Upper lobe of left lung (tissue), 5 donors: ENCODE measurements around the genes VEGFB, RASGRP2 and MEN1.

GRCh38 chr11:64223201-64224219, 2.5 kb downstream of the TRPT1 start:
- PRO-cap, 2 experiments, result no peak in any of the 2 experiments
- RAMPAGE, long total RNA, 4 experiments, result no peak in any of the 4 experiments

DNA sequence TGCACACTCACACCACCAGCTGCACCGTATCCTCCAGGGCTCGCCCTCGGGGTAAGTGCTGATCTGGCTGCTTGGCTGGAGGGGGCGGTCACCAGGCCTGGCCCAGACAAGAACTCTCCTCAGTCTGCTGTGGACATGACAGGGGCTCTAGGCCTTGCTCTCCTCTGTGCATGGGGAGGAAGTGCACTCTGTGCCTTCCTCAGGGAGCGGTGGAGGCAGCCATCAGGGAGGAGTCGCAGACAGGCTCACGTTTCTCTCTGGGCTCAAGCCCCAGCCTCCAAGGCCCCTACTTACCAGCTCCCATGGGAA, 827 bp downstream of the TRPT1 start:
- PRO-cap, 2 experiments, result no peak in any of the 2 experiments
- RAMPAGE, long total RNA, 4 experiments, result no peak in any of the 4 experiments

- PRO-cap, 2 experiments, result peak in 2 of 2 experiments; most common plus-strand start chr11:64234506 (in 1); most common minus-strand start chr11:64234328 (in 1)
- RAMPAGE, long total RNA, 4 experiments, result no peak in any of the 4 experiments
Measured at GRCh38 chr11:64234144-64234752, at the start of gene VEGFB. TSS of gene VEGFB (plus strand) at chr11:64234584.

DNA sequence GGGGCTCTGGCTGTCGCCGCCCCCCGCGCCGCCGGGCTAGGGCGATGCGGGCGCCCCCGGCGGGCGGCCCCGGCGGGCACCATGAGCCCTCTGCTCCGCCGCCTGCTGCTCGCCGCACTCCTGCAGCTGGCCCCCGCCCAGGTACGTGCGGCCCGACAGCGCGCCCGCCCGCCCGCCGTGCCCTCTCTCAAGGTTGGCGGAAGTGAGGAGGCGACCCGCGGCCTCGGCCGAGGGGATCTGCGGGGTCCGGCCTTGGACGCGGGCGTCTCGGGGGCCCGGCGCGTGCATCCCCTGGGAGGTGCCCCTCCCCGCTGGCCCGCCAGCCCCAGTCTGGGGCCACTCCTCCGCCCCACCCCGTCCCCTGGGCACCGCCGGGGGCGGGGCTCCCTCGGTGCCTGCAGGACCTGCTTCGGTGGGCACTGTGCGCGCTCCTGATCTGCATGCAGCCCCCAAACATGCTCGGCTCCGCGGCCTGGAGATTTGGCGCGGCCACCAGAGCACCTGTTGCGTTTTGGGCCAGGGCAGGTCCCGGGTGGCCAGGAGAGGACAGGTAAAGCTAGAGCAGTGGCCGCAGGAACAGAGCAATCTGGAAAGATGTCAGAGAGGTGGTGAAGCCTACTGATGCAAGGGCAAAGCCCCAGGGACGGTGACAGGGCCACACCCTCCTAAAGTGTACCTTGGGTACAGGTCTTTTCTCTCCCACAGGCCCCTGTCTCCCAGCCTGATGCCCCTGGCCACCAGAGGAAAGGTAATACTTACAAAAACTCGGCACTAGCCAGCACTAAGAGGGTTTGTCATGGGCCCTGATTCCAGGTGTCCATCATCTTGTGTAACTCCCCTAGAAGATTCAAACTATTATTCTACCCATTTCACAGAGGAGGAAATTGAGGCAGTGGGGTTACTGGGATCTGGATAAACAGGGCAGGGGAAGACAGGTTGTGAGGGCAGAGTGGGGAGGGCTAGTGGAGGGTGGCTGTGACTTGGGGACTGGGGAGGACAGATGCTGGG, 673 bp downstream of the VEGFB start:
- PRO-cap, 2 experiments, result peak in 2 of 2 experiments; most common minus-strand start position 332 of the sequence (in 2)
- RAMPAGE, long total RNA, 4 experiments, result no peak in any of the 4 experiments

- PRO-cap, 2 experiments, result peak in 1 of 2 experiments; most common plus-strand start chr11:64240325 (in 1); most common minus-strand start chr11:64240214 (in 1)
- RAMPAGE, long total RNA, 4 experiments, result no peak in any of the 4 experiments
Measured at GRCh38 chr11:64240136-64240804, 625 bp upstream of the ENSG00000286264 start.

DNA sequence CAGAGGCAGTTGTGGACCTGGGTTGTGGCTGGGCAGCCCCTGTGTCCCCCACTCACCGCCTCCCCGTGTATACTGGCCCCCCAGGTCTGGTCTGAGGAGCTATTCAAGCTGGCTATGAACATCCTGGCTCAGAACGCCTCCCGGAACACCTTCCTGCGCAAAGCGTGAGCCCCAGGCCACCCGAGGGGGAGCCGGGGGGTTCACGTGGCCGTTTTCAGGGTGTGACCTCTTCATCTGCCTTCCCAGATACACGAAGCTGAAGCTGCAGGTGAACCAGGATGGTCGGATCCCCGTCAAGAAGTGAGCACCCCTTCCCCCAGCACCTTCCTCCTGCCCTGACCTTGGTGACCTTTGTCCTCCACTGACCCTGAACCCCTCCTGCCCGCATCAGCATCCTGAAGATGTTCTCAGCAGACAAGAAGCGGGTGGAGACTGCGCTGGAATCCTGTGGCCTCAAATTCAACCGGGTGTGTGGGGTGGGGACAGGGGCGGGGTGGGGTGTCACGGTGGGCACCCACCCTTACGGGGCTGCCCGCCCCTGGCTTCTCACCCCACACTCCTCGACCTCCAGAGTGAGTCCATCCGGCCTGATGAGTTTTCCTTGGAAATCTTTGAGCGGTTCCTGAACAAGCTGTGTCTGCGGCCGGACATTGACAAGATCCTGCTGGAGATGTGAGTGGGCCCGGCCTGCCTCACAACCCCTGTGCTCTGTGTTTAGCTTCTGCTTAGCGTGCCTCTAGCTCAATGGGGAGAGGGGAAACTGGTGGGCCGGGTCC, 4.0 kb downstream of the PLCB3 start:
- PRO-cap, 2 experiments, result no peak in any of the 2 experiments
- RAMPAGE, long total RNA, 4 experiments, result no peak in any of the 4 experiments

GRCh38 chr11:64265042-64265630, 13.8 kb downstream of the PLCB3 start:
- PRO-cap, 2 experiments, result no peak in any of the 2 experiments
- RAMPAGE, long total RNA, 4 experiments, result start-site peak on the plus strand in 1 of 4 experiments, at chr11:64265411-64265552 at its widest, 19 reads per replicate

GRCh38 chr11:64271310-64271966, 13.0 kb downstream of the BAD start:
- PRO-cap, 2 experiments, result peak in 2 of 2 experiments; most common plus-strand start chr11:64271463 (in 1)
- RAMPAGE, long total RNA, 4 experiments, result start-site peak on the plus strand in 1 of 4 experiments, at chr11:64271663-64271685 at its widest, 12 reads per replicate

DNA sequence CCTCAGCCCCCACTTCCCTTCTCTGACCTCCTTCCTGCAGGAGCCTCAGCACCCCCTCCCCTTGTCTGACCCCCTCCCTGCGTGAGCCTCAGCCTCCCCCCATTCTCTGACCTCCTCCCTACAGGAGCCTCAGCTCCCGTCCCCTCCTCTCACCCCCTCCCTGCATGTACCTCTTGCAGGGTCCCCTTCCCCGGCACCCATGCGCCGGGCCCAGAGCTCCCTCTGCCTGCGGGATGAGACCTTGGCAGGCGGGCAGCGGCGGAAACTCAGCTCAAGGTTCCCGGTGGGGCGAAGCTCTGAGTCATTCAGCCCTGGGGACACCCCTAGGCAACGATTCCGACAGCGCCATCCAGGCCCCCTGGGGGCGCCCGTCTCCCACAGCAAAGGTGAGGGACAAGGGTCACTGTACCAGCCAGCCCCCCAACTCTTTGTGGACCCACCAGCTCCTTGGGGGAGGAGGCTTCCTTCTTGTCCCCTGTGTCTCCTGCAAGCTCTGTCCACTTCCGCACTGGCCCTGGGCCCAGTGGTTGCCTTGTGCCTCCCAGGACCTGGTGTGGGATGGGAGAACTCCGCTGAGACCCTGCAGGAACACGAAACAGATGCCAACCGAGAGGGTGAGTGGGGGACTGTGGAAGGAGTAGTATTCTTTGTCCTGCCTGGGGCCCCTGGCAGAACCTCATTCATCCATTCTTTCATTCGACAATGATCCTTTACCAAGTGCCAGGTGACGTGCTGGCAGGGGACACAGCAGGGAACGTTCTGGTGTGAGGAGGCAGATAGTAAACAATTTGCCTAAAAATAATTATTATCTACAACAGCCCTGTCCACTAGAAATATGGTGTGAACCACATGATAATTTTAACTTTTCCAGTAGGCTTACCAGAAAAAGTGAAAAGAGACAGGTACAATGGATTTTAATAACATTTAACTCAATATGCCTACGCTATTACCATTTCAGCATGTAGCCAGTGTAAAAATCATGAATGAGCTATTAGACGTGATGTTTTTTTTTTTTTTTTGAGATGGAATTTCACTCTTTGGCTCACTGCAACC, 3.6 kb upstream of the RPS6KA4 start:
- PRO-cap, 2 experiments, result peak in 1 of 2 experiments; most common plus-strand start position 301 of the sequence (in 1)
- RAMPAGE, long total RNA, 4 experiments, result no peak in any of the 4 experiments

- PRO-cap, 2 experiments, result no peak in any of the 2 experiments
- RAMPAGE, long total RNA, 4 experiments, result no peak in any of the 4 experiments
Measured at GRCh38 chr11:64356957-64357508, 1.9 kb upstream of the RPS6KA4 start.

- PRO-cap, 2 experiments, result no peak in any of the 2 experiments
- RAMPAGE, long total RNA, 4 experiments, result no peak in any of the 4 experiments
Measured at GRCh38 chr11:64385213-64386258, 26.6 kb downstream of the RPS6KA4 start.

DNA sequence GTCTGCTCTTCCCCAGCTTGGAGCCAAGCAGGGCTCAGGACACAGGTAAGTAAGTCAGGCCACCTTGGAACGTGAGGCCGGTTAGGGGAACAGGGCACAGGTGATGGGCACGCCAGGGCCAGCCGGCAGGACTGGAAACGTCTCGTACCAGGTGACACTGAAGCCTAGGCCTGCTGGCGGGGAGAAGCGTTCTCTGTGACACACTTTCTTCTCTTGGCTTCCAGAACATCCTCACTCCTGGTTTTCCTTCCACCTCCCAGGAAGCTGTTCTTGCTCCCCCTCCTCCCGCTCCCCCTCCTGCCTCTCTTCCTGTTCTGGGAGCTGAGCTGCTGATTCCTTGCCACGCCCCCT, 4.0 kb downstream of the SLC22A11 start:
- PRO-cap, 2 experiments, result no peak in any of the 2 experiments
- RAMPAGE, long total RNA, 4 experiments, result no peak in any of the 4 experiments

GRCh38 chr11:64608462-64608960, 17.5 kb downstream of the SLC22A12 start:
- PRO-cap, 2 experiments, result no peak in any of the 2 experiments
- RAMPAGE, long total RNA, 4 experiments, result no peak in any of the 4 experiments

GRCh38 chr11:64619726-64620275, 28.8 kb downstream of the SLC22A12 start:
- PRO-cap, 2 experiments, result no peak in any of the 2 experiments
- RAMPAGE, long total RNA, 4 experiments, result no peak in any of the 4 experiments

DNA sequence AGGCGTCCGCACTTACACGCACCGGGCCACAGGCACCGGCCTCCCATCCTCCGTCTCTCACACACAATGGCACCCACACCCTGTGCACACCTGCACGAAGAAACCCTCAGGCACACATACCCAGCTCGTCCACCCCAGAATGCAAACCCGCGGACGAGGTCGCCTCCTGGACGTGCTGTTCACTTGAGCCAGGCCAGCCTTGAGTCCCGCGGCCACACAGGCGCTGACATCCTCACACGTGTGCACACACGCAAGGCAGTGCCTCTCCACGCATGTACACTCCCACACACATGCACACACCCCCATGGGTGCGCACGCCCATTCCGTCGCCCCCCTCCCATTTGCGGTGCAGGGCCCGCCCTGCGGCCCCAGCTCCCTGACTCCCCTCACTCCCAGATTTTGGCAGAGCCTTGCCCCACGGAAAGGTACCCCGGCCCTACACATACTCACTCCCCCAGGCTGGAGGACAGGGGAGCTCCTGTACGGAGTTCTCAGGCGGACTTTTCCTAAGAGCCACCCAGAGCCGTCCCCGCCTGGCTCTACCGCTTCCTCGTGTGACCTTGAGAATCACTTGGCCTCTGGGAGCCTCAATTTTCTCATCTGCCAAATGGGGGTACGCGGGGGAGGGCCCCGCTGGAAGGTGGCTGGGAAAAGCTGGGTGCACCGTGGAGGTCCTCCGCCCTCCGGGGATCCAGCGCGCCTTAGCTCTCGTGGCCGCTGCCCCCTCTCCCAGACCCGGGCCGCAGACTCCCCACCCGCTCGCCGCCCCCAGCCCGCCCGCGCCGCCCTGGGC, at the start of gene RASGRP2:
Gene RASGRP2 (minus strand): TSS at position 260 of the 793 bp plus-strand sequence.
- PRO-cap, 2 experiments, result peak in 1 of 2 experiments; most common plus-strand start position 340 of the sequence (in 1); most common minus-strand start position 244 of the sequence (in 1)
- RAMPAGE, long total RNA, 4 experiments, result start-site peak on the minus strand in 2 of 4 experiments, centred at positions 246 to 449 of the sequence, 7 to 66 reads per replicate

DNA sequence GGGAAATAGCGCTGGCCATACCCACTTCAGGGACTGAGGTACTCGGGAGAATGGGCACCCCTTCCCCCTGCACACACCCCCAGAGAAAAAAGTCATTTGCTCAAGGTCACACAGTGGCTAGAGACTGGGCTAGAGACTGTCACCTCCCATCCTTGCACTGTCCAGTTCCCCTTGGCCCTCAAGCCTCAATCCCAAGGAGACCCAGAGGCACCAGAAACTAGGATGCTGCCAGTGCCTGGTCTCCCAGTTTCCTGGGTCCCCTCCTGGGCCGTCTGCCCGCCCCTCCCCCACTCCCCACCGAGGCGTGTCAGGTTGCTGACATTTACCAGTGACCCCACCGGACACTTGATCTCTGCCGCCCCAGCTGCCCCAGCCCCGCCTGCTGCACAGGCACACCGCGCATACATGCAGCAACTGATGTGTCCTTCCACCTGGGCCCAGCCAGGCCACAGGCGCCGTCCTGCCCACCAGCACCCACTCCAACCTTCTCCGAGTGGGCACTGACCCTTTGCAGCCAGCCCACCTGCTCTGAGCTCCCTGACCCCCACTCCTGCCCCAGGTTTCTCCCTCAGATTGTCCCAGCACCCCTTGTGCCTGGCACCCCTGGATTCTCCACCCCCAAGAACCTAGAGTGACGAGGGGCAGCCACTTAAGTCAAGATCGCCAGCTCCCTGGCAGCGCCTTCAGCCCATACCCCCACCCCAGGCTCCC, 683 bp downstream of the PYGM start:
- PRO-cap, 2 experiments, result peak in 1 of 2 experiments; most common minus-strand start position 292 of the sequence (in 1)
- RAMPAGE, long total RNA, 4 experiments, result no peak in any of the 4 experiments

DNA sequence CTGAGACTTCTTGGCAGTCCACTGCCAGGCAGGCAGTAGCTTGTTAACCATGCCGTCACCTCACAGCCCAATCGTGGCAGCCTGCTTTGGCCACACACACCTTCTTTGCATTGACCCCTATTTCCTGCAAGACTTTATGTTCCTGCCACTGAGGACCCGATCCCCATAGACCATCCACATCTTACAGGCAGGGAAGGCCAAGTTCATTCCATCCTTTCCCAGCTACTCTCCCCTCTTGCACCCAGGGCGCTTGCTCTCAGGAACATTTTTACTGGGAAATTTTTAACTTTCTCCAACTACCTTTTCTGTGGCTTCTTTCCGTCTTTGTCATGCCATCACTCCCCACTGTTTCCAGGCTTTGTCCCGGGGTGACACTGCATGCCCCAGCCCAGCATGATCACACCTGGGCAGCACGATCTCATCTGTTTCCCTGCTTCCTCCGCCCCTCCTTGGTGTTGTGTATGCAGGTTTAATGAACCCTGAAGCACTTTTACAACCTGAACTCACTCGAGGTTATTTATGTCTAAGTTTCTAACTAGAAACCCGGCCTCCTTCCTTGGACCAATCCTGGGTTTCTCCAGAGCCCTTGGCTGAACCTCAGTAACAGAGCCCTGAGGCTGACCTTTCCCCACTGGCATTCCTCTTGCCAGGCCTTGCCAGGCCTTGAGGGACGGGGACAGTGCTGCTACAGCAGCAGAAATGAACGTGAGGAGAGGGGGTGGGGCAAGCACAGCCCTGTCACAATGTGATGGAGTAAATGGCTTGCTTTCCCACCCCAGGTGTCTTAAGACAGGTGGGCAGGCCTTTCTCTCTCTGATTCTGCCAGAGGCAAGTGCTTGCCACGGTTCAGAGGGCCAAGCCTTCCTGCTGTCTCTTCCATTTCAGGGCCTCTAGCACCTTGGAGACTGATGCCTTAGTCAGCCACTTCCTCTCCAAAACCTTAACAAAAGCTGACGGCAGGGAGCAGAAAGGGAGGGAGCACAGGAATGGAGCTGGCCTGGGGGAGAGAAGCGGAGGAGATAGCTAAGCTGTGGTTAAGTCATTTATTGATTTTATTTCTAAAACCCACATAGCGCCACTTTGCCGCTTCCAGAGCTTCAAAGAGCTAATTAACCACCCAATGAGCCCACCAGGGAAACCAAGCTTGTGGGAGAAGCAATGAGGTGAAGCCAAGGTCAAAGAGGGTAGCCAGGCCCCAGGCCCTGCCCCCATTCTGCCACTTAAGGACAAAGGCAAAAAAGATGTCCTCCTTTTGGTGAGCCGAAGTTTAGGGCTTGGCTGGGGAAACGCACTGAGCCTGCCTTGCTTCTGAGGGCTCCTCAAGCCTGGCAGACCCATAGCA, 3.1 kb upstream of the PYGM start:
- PRO-cap, 2 experiments, result no peak in any of the 2 experiments
- RAMPAGE, long total RNA, 4 experiments, result no peak in any of the 4 experiments

DNA sequence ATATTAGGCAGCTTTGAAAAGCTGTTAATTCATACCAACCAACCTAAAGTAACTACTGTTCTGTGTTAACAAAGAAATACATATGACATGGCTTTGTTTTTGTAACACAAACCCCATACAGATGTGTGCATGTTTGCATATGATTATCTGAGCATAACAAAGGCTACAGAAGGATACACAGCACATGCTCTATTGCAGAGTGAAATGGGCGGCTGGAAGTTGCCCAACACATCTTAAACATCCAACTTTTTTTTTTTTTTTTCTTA, 4.3 kb upstream of the SF1 start:
- PRO-cap, 2 experiments, result no peak in any of the 2 experiments
- RAMPAGE, long total RNA, 4 experiments, result no peak in any of the 4 experiments

DNA sequence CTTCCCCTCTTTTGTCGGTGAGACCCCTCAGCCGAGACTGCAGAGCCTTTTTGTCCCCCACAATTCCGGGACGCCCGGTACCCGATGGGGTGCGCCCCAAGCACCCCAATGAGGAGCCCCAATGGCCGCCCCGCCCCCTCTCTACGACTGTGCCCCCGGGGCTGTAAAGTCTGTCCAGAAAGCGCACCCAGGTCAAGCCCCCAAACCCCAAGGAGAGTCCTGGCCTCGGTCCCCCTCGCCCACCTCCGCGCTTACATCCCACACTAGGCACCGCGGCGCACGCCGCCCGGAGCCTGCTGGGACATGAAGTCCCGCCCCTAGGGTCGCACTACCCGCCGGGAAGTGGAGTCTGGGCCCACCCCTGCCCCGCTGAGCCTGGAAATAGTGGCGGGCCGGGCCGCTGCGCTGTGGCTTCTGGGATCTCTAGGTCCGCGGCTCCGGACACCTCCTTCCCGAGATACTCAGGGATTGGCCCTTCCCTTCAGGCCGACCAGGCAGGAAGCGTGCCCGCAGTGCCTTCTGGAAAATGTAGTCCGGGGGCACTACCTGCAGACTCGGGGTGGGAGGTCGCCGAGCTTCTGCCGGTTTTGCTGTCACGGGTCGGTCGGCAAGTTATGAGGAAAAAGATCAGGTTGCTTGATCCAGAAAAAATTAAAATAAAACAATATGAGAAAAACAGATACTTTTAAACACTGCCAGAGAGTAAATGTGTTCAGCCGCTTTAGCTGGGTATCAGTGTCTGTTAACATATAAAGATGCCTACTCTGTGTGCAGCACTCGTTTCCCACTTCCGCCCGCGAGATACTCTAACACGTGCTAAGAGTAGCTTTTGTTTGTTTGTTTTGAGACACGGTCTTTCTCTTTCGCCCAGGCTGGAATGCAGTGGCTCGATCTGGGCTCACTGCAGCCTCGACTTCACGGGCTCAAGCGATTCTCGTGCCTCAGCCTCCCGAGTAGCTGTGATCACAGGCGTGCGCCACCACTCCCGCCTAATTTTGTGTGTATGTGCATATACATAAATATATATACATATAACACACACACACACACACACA, at the start of gene MEN1:
Gene MEN1 (minus strand): TSS at position 281 of the 1,055 bp plus-strand sequence.
- PRO-cap, 2 experiments, result peak in 2 of 2 experiments; most common minus-strand start position 288 of the sequence (in 2)
- RAMPAGE, long total RNA, 4 experiments, result start-site peak on the minus strand in 2 of 4 experiments, centred at positions 272 to 283 of the sequence, 53 to 188 reads per replicate

DNA sequence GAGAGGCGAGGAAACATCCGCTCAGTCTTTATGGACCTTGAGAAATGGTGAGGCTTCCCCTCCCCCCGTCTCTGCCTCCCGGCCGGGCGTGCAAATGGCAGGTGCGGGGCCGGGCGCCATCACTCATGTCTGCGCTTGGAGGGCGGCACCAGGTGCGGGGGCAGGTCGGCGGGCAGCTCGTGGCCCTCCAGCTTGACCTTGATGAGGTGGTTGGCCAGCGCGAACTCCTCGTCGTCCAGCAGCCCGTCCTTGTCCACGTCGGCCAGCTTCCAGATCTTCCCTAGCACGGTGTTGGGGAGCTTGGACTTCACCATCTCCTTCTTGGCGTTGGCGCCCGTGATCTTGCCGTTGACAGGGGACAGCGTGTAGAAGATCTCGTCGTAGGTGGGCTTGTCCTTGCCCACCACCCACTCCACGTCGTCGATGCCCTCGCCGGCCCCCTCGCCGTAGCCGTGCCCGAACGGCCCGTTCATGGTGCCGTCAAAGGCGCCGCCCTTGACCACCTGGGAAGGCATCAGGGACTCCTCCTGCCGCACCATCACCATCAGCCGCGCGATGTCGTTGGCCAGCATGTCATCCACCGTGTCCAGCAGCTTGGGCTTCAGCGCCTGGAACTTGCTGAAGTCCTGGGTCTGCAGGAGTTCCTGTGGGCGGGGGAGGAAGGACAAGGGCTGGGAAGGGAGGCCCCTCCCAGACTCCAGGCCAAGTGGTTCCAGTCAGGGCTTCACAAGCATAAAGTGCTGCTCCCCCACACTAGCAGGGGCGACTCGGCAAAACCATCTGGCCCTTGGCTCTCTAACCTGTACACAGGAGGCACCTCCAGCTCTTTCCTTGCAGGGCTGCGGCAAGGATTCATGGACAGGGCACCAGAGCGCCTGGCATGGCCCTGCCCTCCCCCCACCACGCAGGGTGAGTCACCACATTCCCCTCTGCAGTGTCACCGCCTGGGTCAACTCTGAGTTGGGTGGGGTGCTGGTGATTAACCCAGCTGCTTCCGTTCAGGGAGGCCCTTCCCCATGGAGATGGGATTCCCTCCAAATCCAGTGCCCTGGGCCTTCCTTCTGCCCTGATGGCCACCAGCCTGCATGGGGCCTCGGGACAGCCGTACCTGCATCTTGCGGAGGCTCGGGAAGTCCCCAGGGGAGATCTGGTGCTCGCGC, 10.1 kb upstream of the CDC42BPG start:
- PRO-cap, 2 experiments, result peak in 1 of 2 experiments; most common minus-strand start position 588 of the sequence (in 1)
- RAMPAGE, long total RNA, 4 experiments, result no peak in any of the 4 experiments